A673 (cell line): Measurements from ENCODE around the genes ADAMTS1 and MAP3K7CL.

DNA sequence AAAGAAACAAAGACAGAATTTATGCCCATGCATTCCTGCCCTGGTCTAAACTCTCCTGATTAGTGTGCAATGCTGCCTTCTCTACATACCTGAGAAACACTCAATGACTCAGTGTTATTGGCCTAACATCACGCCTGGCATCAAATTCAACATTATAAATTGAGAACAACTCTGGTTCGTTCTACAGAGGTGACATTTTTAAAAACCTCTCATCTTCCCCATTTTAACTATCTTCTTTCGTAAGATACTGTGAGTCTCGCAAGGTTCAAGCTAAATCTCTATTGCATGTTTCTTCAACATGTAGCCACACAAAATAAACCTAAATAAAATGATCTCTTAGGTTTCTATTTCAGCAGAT lies 5.1 kb downstream of the APP start:
- PRO-cap = no peak

DNA sequence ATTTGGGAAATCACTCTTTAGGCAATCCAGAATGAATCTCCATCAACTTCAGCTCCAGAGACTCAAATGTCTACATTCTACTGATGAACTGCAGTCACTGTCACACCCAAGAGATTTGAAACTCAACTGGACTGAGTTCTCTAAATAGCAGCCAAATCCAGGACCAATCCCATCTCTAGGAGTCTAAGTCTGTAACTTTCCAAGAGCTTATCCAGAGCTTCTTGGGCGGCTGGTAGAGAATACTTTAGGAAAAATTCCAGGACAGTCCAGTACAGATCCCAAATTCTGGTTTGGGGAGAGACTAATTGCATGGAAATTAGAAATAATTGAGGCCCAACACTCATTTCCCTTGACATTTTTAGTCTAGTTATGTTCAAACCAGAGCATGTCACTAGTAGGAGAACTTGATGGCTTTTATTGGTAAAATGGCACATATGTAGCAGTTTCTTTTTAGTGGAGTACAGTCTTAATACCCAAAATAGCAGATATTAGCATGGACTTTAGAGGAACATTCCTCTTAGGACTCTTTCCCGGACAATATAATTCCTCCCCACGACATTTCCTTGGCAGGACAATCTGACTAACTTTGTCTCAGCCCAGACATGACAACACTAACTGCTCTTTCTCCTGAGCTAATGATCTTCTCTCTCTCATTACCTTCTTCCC lies 62.7 kb downstream of the ADAMTS1 start:
- PRO-cap = no peak

DNA sequence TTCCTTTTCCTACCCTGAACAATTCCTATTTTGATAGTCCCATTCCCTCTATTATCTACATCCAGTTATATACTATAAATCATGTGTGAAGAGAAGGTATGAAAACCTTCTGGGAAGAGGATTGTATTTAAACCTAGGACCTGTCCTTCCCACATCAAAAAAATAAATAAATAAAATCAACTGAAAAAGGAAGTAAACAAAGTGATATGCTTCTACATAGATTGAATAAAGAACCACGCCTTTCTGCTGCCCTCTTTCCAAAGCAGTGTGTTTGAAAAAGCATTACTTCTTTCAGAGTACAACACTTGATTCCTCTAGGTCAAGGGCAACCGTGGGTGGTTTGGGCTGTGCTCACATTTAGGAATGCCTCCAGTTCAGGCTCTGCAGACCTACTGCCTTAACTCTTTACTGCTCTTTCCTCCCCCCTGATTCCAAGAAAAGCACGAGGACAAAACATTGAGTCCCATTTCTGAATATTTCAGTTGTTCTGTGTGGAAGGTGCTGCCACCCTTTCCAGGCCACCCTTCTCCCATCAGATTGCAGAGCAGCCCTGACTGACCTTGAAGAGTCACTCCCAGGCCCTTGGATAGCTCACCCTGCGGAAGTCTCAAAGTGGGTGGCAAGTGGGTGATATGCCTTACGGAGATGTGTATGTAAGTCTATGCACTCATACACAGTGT lies 45.2 kb downstream of the ADAMTS1 start:
- PRO-cap = no peak

GRCh38 chr21:26840194-26840706 lies 5.0 kb downstream of the ADAMTS1 start:
- PRO-cap = no peak

GRCh38 chr21:26845234-26845437 lies at the start of gene ADAMTS1:
Gene ADAMTS1 (minus strand): TSS chr21:26845409.
- PRO-cap = bidirectional peak, plus-strand start at chr21:26845604, minus-strand start at chr21:26845409

GRCh38 chr21:26954618-26954926 lies 12.3 kb downstream of the ADAMTS5 start:
- PRO-cap = no peak

DNA sequence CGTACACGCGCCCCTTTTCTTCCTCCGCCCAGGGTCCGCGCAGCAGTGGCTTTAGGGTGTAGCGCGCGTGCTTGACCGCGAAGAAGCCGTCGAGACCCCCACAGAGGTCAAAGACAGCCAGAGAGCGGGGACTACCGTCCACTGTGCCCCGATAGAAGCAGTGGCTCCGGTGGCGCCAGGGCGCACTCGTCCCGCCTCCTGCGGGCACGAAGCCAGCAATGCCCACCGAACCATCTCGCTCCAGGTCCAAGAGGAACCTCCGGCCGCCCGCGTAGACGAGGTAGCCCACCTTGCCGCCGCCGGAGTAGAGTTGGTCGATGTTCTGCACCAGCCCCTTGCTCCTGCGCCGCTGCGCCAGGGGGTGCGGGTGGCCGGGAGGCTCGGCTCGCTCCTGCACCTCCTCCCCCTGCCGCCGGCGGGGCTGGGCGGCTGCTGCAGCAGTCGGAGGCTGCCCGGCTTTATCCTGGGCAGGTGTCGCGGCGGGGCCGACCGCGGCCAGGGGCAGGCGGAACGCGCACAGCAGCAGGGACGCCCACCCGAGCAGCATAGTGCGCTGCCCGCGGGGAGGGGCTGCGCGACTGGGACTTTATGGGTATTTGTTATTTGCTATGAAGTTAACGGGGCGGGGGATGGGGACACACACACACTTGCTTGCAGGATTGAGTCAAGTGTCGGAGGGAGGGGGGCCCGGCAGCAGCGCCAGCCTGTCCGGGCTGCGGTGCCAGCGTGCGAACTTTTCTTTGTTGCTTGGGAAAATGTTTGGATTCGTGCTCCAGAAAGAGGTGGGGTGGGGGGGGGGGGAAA lies 841 bp downstream of the ADAMTS5 start:
- PRO-cap = no peak

DNA sequence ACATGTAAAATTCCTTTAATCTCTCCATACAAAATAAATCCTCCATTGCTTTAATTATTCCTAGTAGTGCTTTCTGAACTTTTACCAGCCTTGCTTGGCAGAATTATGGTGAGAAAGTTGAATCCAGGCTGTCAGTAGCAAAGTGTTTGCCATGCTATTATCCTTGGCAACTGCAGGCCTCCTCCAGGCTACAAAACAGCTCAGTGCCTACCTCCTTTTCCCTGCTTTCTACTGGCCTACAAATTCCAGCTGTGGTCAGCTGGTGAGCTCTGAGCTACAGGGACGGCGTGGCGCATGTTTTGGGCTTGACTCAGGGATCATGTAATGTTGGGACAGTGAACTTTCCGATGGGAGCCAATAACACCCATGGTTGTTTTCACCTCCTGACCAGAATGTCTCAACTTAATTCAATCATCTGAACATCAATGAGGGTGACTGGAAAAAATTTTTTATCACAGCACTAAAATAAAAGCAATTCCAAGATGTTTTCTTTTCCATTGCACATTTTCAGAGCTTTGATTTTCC lies 456.2 kb upstream of the ADAMTS5 start:
- PRO-cap = no peak

DNA sequence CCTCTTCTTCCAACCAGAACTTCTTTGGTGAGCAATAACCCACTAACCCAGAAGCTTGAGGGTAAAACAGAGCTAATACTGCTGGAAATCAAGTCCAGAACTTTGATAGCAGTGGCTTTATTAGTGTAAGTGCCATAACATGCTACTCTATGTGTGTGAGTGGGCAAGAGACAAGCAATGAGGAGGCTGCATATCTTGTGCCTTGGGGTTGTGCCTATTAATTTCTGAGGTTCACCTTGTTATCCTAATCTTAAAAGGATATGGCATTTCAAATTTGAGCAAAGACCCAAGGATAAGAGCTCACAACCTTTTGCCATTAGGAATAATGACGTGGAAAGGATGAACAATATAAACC lies 481.5 kb upstream of the ADAMTS5 start:
- PRO-cap = no peak

GRCh38 chr21:28048147-28048704 lies 836.9 kb downstream of the N6AMT1 start:
- PRO-cap = no peak

DNA sequence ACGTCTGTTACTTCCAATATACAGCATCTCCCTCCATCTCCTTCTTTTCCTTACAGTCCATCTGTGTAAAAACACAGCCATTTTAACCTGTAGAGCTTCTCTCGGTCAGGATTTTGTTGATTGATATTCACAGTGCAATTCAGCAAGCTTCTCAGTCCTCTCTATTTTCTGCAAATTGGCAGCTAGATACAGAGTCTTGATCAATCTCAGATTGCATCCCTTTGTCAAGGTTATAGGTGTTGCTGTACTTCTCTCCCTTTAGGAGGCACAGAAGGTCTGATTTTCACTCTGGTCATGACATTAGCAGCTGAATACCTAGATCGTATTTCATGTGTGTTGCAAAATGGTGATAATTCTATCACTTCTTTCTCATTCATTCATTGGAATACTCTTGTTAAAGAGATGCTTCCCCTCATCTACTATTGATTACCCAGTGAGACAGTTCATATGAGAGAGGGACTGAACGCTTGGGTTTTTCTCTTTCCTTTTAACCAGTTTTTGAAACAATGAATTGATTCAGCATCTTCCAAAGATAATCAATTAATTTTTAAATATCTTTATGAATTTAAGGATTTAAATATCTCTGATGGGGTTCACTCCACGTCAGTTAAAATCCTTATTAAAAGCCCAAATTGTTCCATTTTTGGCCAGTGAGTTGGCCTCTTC lies 194.2 kb downstream of the N6AMT1 start:
- PRO-cap = no peak

DNA sequence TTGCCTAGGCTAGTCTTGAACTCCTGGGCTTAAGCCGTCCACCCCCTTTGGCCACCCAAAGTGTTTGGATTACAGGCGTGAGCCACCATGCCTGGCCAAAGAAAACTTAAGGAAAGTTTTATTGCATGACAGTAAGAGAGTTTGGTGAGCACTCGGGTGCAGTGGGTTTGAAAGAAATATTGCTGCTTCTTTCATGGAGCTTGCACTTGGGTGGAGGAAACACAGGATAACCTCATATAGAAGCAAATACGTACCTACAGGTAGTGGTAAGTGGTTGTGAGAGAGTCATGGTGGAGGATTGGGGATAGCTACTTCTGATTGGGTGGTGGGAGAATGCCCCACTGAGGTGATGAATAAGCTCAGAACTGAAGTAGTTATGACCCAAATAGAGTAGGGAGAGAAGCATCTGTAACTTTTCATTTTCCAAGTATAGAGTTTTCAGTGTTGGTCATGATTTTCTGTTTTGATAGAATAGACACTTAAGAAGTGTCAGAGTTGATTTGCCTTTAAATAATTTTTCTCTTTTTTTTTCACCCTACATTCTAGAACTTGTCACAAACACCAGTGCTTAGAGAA lies 13.4 kb downstream of the USP16 start:
- PRO-cap = no peak

DNA sequence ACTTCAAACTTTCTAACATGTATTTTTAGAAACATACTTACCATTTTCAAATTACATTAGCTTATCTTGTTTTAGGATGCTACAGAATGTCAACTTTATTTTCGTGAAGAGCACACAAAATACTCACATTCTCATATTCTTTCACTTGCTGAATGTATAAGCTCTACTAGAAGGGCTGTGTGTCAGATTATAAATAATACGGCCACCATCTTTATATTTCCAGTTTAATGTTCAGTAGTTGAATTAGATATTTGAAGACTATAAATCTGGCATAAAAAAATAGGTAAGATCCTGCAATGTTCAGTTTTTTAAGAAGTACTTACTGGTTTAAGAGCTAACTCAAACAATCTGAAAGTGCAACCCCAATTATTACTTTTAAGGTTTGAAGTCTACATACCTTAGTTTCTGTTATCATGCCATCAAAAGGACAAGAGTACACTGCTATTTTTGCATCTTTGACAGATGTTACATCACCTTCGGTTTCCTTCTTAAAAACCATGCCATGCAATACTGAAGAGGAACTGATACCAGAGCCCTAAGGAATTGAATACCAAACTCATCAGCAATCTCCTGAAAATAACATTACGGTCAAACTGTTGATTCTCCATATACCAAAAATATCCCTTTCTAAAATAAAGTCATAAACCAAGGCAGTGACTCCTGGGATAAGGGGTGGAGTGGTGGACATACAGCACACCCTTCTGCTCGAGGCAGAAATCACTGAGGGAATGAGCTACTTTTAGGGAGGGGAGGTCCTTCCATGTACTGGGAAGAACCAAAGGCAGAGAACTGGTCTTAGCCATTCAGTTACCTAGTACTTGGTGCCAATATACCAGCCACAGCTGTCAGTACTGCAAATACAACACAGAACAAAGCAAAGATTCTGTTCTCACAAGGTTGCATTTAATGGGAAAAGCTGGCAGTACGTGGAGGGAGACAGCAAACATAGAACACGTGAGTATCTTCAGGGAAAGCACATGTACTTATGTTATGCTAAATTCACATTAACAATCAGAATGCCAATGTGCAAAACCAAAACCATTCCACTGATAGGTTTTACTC lies 8.5 kb downstream of the CCT8 start:
- PRO-cap = no peak

DNA sequence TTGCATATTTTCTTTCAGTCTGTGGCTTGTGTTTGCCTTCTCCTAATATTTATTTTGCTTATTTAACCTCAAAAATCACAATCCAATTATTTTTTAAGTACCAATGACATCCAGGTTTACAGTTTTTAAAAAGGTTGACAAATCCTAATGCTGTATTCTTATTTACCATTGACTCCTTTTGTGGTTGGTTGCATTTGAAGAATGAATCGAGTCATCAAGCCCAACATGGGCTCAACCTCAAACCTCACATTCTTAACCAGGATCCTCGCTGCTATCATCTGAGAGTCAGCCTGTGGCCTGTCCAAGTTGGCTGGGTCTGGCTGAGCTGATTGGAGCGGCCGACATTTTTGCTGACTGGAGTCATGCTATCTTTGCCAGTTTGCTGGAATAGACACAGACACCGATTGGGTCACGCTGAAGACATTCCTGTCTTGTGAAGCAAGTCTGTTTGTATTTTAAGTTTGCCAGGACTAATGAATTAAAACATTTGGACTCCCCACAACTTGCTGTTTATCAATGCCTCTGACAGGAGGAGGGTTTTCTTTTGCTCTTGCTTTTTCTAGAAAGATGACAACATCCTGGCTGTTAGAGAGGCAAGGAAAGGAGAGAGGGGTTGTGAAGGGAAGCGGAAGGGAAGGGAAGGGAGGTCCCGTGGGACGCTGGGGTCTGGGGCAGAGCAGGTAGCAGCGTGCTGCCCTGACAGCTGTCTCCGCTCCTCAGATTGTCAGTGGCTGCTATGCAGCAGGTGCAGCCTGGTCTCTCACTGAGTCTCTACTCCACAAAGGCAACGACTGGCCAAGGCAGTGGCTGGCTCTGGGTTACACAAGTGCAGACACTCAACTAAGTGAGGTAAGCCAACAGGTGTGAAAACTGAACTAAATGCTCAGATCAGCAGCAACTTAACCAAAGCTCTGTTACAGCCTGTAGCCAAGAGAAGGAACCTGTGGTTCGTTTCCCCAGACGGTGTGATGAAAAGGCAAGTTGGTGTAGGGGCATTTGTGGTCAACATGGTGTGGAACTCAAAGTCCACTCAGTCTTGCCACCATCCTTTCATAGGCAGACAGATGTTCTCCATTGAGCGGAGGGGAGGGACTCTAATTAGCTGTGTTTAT lies at the start of gene MAP3K7CL:
TSS of gene MAP3K7CL (plus strand) at position 570 of the 1,112 bp plus-strand sequence.
- PRO-cap = no peak

DNA sequence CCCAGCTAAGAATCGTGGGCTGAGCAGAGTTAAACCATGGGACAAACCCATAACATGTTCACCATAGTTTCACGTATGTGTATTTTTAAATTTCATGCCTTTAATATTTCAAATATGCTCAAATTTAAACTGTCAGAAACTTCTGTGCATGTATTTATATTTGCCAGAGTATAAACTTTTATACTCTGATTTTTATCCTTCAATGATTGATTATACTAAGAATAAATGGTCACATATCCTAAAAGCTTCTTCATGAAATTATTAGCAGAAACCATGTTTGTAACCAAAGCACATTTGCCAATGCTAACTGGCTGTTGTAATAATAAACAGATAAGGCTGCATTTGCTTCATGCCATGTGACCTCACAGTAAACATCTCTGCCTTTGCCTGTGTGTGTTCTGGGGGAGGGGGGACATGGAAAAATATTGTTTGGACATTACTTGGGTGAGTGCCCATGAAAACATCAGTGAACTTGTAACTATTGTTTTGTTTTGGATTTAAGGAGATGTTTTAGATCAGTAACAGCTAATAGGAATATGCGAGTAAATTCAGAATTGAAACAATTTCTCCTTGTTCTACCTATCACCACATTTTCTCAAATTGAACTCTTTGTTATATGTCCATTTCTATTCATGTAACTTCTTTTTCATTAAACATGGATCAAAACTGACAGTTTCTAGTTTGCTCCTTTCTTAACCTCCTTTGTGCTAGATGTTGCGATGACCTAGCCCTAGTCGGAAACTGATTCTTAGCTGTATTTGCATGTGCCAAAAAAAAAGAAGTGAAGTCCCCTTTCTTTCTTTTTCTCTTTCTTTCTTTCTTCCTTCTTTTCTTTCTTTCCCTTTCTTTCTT lies 45.0 kb downstream of the MAP3K7CL start:
- PRO-cap = no peak

DNA sequence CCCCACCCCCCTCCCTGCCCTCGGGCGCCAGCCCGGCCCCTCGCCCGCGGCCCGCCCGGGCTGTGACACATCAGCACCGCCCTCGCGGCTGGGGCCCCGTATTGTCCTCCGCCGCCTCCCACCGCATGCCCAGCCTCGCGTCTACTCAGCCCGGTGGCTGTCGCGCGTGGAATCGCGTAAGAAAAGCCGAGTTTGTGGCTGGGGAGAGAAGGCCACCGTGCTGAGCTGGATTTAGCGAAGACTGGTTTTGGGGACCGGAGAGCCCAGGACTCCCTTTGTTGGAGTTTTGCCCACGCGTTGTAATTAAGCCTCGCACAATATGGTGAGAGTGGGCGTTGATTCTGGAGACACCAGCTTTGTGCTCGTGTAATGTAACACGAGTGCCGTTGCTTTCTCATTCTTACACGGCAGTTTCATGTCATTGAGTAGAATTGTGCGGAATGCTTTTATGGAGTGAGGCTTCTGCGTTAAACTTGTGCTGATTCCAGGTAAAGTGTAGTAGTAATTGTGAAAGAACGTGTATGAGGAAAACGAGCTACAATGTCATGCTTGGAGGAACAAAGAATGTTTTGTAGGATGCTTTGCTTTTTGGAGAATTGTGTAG lies 657 bp downstream of the BACH1 start:
- PRO-cap = bidirectional peak, plus-strand start at position 101 of the sequence, minus-strand start outside the sequence; bidirectional peak, plus-strand start at position 320 of the sequence, minus-strand start at position 243 of the sequence

GRCh38 chr21:29341951-29343119 lies 43.6 kb downstream of the BACH1 start:
- PRO-cap = unidirectional peak, minus-strand start at chr21:29342740

- PRO-cap = no peak
Measured at GRCh38 chr21:29353478-29354170, 54.9 kb downstream of the BACH1 start.

GRCh38 chr21:29427556-29428447 lies 129.1 kb downstream of the BACH1 start:
- PRO-cap = no peak

DNA sequence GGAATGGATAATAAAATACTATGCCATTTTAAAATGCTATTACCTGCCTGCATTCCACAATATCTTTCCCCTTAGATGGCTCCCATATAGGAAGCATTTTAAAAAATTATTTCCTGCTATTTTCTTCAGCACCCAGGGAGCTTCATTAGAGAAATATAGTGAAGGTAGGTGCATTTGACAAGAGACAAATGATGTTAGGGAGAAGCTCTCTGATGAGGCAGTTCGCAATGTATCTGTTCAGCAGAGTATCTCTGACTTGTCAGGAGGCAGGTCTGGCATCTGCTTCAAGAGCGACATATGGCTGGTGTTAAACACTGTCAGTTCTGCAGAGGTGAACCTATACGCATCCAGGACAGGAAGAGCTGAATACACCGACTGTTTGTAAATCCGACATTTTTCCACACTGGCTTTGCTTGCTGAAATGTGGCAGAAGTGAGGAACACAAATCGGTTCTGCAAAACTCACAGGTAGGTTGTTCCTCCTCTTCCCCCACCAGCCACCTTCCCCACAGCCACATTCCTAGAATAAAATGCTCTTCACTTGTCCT lies 289.4 kb downstream of the GRIK1 start:
- PRO-cap = no peak